ENCODE results near the gene LRTM1.

GRCh38 chr3:53927151-53927991 lies 35.7 kb upstream of the SELENOK start:
- PRO-cap = no peak

- PRO-cap = no peak
Observed at GRCh38 chr3:54927849-54928203, at the start of gene LRTM1. LRTM1 (minus strand) TSS chr3:54928059.

DNA sequence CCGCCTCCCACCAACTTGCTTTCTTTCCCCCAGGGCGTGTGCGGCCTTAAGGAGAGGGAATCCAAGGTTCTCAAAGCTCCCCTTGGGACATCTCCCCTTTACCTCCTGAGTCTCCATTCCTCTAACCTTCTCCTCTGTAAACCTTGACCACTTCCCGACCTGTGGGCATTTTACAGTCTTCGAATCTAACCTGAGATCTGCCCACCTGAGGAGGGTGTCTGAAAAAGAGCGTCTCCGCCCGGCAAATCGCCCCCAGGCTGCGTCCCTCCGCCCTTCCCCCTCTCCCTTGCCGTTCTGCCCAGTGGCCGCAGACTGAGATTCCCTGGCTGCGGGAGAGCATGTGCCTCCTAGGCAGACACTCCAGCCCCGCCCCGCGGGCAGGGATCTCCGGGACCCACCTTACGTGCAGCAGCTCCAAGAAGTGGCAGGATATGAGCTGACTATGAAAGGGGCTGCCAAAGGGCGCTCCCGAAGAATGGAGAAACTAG lies 2.6 kb upstream of the WNT5A start:
- PRO-cap = no peak

DNA sequence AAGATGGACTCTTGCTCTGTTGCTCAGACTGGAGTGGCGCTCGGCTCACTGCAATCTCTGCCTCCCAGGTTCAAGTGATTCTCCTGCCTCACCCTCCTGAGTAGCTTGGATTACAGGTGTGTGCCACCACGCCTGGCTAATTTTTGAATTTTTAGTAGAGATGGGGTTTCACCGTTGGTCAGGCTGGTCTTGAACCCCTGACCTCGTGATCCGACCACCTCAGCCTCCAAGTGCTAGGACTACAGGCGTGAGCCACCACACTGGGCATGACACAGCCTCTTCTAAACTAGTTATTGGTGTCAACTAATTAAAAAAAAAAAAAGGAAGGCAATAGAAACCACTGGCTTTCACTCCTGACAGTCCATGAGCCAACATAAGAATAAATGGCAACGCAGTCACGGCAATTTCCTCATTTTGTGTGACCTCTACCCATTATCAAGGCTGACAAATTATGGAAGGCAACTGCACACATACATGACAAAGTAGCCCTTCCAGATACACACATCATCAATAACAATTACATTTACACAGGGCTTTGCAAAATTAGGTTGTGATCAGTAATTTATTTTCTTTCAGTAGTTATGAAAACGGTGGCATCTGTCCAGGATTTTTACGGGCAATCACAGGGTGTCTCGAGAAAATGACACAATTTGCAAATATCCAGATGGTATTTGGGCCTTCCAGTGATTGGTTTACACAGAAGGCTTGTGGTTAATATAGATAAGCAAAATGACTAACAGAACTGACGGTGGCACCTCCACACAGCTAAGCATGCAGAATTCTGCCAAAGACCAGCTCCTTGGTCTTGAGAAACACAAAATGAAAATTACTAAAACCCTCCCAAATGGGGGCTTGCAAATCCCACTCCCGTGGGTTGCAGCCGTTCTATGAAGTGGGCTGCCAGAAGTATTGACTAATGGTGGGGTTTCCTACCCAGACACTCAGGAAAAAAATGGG lies 5.8 kb downstream of the ARHGEF3 start:
- PRO-cap = unidirectional peak, plus-strand start at position 732 of the sequence

GRCh38 chr3:56877660-56878534 lies 76.1 kb upstream of the ARHGEF3 start:
- PRO-cap = no peak

- PRO-cap = no peak
Observed at GRCh38 chr3:56917427-56918015, 115.8 kb upstream of the ARHGEF3 start.

DNA sequence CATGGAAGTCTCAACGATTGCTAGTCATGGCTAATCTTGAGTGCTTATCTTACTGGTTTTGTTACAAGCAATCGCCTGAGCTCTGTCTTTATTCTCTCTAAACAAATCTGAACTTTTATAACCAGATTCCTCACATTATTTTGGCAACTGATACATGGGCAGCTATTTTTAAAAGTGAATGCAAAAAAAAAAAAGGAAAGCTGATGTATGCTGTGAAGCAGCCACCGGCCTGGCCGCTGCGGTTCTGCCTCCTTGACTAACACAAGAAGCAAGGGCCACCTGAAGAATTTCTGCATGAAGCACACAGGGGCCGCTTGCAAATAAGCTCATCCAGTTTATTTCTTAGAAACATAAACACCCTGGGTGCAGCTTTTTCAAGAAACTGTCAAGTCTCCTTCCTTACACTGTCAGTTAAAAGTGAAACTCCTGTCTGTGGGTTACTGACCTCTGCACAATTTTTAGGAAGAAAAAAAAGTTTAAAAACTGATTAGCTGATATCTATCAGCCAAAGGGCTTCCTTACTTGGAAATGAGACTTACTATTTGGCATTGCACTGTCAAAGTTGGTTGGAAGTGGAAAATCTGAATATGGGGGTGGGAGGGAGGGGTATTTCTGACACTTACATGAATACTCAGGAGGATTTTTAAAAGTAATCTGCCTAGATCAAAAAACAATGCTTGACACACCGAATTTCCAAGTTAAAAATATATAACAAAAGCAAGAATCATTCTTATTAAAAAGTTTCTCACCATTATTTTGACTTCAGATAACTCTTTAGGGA lies 120.3 kb upstream of the ARHGEF3 start:
- PRO-cap = unidirectional peak, minus-strand start at position 258 of the sequence

DNA sequence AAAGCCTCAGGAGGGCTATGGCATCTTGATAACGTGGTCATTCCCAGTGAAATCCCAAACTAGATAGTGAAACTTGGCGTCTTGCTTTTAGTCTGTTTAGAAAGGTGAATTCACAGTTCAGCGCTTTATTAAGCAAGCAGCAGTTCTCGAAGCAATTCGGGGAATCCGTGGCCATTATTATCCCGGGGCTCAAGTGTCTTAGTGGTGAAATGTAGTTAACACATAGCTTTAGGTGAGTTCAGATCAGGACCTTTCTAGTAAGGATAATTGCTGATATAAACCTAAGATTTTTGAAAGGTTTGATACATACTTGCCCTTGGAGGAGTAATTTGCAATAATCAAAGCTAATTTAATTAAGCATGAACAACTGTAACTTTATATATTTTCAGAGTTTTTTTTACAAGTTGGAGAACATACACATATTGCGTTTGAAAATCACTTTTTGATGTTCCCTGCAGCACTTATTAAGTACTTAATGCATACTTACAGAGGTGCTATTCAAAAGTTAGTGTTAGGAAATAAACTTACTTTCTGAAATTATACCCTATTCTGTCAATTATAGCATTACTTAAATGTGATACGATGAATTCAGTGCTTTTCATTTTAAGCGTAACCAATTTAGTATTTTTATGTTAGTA lies 2.1 kb downstream of the SLMAP start:
- PRO-cap = no peak

DNA sequence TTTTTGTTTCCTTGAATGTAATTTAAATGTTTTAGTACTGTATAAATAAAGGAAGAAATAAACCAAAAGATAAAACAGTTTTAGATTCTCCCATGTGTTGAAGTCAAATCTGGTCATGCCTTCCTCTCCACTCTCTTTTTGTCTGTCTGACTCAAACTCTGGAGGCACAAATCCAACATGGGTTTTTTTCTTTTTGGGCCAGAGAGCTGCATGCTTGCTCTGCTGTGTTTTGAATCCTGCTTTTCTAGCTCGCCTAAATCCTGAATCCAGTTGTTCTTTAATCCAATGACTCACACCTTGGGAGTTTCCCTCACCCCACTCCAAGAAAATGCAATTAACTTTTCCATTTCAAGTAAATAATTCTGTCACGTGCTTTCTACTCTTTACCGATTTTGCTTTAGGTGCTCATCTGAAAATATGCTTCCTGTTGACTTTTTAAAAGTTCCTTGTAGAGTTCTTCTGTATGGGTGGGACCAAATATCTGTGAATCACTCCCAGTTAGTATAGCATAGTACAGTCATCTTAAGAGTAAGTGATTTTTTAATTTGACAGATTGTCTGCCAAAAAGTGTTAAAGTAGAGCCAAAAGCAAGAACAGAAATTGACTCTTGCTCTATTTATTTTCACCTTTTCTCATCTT lies 47.5 kb downstream of the SLMAP start:
- PRO-cap = no peak

DNA sequence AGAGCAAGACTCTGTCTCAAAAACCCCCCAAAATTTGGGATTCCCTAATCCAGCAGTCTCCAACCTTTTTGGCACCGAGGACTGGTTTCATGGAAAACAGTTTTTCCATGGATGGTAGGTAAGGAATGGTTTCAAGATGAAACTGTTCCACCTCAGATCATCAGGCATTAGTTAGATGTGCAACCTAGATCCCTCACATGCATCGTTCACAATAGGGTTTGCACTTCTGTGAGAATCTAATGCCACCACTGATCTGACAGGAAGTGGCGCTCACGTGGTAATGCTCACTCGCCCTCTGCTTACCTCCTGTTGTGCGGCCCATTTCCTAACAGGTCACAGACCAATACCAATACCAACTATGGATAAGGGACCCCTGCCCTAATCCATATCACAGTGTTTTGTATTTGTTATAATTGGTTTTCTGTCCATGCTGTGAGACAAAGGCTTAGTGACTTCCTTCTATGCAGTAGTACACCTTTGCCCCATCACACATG lies 58.9 kb downstream of the SLMAP start:
- PRO-cap = unidirectional peak, minus-strand start at position 208 of the sequence

DNA sequence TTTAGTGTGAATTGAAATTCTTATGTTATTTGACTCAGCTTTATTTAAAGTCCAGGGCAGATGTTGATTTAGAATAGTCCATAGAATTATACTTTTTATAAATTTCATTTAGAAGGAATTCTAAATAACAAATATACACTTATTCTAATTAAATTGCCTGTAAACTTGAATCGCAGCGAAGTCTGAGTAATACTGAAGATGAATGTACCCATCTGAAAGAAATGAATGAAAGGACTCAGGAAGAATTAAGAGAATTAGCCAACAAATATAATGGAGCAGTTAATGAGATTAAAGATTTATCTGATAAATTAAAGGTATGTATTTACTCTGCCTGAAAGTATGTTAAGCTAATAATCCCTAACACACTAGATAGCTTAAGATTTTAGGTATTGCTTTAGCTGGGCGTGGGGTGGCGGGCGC lies 105.7 kb downstream of the SLMAP start:
- PRO-cap = no peak

GRCh38 chr3:57949868-57950371 lies 58.3 kb upstream of the FLNB start:
- PRO-cap = no peak

DNA sequence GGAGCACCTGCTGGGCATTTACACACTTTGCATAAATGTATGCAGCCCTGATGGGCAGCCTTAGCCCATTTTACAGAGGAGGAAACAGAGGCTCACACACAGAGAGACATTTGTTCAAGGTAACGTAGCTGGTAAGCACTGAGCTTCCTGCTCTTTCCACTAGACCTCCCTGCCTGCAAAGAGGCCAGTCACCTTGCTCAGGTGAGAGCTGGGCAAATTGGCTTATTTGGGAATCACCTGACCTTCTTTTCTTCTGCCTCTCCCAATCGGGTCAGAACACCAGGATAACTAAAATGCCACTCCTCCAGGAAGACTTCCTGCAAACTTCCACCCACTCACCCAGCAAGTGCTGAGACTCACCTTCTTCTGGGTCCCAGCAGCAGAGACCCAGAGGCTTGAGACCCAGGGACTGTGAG lies 51.3 kb upstream of the FLNB start:
- PRO-cap = no peak

DNA sequence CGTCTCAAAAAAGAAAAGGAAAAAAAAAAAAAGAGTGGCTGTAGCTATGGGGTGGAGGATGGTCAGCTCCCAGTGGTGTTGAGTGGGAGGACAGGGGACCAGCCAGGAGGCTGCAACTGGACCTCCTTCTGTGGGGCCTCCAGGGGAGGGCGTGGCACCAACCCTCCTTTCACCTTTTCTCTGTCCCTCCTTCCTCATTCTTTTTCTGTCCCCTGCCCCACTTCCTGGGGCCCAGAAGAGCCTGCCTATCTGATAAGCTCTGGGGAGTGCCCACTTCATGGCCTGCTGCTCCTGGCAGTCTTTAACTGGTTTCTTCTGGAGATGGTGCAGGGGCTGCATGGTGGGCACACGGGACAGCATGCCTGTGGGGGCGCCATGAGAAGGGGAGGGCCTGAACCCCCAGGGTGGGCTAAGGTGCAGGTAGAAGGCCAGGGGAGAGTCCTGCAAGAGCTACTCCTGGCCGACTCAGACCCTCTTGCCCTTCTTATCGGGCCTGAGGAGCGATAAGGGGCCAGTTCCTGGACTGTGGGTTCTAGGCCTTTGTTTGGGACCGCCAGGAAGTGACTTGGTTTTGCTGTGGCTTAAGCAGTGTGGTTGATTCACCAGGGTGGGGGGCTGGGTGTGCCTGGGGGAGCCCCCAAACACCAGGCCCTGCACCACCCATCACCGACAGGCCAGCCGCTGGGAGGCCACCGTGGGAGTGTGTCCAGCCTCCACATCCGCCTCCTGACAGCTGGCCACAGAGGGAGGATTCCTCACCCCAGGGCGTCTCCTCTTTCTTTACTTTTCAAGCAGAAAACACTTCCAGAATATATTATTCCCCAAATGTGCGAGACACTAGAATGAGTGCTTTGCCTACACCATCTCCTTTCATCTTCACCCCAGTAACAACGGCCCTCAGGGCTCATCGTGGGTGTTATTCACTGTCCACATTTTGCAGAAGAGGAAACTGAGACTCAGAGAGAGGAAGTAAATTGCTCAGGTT lies 49.3 kb upstream of the FLNB start:
- PRO-cap = no peak

GRCh38 chr3:57983169-57983595 lies 25.0 kb upstream of the FLNB start:
- PRO-cap = no peak

- PRO-cap = no peak
Observed at GRCh38 chr3:57999406-57999853, 8.8 kb upstream of the FLNB start.

DNA sequence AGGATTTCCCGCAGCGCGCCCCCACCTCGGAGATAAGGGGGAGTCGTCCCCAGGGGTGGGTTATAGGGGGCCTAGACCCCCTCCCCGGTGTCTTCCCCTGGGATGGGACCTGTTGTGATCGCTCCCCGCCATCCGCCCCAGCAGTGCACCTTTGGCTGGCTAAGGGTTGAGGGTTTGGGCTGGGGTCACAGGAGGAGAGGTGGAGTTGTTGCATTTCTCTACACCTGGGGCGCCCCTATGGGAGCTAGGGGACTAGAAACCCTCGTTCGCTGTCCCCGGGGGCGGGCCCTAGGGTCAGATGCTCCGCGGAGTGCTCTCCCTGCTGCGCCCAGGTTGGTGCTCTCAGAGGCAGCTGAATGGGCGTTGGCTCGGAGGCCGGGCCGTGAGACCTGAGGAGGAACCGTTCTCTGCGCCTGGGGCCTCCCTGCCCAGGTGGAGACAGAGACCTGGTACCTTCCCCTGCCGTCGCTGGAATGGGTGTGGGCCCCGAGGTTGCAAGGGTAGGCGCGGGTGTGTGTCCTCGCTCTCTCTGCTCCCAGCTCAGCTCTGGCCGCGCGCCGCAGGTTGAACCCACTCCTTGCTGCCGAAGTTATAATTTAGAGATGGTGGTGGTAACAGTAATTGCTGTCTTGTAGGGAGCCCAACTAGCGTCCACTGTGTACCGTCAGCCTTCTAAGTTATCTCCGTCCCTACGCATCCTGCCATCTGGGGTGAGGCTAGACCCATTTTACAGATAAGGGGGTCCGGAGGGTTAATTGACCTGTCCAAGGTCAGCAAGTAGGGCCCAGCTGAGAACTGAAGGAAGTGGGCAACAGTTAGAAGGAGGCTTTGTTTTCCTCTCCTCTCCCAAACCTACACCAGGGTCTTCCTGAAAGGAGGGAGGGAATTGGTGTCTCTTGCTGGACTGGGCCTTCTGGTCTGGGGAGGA lies 974 bp downstream of the FLNB start:
- PRO-cap = bidirectional peak, plus-strand start at position 345 of the sequence, minus-strand start at position 237 of the sequence

DNA sequence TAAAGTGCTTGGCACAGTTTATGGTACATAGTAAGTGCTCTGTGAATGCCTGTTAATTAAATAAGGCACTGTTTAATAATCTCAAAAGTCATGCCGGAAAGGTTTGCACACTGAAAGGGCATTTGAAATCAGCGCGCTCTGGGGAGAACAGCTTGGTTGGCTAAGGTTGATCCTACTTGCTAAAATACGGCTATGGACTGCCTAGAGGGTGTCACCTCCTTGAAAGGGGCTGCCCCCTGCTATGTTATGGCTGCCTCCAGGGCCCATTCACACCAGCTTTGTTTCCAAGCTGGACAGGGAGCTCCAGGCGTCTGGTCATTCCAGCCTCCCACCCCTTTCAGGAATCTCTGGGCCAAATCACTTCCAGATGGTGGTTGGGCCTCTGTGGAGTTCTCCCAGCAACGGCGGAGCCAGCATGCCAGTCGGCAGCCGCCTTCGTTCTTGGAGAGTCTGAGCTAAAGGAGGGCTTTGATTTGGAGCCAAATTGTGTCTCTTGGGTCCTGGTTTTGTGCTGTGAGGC lies 5.9 kb downstream of the FLNB start:
- PRO-cap = unidirectional peak, plus-strand start at position 387 of the sequence

DNA sequence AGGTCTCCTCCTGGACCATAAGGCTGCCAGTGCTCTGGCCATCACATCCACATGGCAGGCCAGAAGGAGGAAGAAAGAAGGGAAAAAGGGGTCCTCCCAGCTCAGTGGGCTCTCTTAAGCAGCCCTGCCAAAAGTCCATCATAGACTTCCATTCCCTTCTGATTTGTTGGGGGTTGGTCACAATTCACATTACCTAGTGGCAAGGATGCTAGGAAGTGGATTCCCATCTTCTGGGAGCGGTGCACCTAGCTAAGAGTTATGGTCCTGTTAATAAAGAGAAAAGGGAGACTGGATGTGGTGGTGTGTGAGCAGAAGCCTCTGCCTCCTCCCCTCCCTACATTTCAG lies 75.4 kb downstream of the DNASE1L3 start:
- PRO-cap = no peak

GRCh38 chr3:58434877-58435444 lies 1.3 kb upstream of the PDHB start:
- PRO-cap = no peak

Data from pulmonary lymph node (tissue), 1 donor.